ENCODE measurements around a stretch of chr11.

DNA sequence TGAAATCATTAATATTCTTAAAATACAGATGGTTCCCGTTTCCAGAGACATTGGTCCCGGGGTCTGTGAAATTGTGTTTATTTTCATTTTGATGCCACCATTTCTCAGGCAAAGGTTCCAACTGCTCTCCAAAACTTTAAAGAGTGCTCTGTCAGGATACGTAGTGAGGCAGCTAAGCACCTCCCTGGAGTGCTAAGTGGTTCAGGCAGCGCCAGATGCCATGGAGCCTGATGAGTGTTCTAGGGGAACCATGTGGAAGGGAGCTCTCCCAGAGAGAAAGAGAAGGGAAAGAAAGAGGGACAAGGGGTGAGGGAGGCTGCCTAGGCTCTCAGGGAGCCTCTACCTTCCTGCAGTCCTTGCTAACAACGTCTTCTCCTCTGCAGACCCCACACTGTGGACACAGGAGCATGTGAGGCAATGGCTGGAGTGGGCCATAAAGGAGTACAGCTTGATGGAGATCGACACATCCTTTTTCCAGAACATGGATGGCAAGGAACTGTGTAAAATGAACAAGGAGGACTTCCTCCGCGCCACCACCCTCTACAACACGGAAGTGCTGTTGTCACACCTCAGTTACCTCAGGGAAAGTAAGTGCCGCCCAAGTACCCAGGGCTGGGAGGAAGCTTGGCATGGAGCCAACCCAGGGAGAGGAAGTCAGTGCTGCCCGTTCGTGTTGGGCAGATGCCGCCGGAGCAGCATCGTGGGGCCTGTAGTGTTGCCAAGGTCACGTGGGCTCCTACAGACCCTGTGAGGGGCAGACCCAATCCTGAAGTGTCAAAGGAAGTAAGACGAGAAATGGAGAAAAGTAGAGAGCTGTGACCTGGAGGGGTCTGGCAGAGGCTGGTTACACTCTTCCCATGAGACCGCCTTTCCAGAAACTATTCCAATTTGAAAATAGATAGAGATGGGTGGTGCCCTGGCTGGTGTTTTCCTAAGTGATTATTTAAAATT lies 78.8 kb downstream of the FLI1 start:
- PRO-cap: no peak

DNA sequence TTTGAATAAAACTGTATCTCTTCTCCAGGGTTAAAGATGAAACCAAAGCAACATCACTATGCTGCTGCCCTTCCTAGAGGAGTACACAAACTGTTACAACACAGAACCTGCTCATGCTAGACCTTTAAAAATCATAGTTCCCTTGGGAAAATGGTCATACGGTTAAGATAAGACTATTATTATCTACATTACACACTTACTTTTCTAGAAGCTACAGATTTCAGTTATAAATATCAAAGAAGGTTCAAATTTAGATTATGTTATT lies 78.7 kb upstream of the TP53AIP1 start:
- PRO-cap: no peak

DNA sequence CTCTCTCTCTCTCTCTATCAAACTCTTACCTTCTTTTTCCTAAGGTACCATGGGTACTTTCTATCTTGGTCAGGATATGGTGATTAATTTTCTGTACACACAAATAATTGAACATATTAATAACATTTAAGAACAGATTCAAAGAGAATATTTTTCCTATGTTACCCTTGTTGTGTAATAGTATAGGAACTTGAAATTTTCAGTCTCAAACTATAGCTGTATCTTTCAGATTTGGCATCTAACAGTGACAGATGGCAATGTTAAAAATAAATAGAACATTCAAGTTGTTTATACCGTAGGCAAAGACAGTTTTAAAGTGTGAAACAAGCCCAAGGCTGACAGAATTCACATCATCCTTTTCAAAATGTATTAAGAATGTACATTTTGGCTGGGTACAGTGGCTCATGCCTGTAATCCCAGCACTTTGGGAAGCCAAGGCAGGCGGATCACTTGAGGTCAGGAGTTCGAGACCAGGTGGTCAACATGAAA lies 92.6 kb upstream of the TP53AIP1 start:
- PRO-cap: no peak

DNA sequence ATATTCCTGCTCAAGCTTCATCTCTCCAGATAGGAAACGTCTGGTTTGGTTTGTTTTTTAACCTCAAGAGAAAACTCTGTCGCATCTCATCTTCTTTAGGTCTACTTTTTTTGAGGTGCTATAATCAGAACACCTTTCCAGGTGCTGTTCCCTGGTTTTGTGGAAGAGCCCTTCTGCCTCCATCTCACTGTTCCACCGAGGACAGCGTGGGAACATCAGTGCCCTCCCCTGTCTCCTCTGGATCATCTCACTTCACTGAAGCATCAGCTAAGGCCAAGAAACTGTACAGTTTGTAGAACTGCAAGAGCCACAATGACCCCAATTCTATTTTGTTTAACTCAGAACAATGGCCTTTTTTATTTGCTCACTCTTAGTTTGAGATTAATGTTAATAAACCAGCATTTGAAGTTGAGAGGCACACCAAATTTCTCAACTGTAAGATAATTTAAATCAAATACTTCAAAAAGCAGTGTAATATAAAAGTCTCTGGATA lies 82.2 kb upstream of the ARHGAP32 start:
- PRO-cap: no peak

GRCh38 chr11:129279817-129280901 lies 88.0 kb upstream of the ARHGAP32 start:
- PRO-cap: no peak

DNA sequence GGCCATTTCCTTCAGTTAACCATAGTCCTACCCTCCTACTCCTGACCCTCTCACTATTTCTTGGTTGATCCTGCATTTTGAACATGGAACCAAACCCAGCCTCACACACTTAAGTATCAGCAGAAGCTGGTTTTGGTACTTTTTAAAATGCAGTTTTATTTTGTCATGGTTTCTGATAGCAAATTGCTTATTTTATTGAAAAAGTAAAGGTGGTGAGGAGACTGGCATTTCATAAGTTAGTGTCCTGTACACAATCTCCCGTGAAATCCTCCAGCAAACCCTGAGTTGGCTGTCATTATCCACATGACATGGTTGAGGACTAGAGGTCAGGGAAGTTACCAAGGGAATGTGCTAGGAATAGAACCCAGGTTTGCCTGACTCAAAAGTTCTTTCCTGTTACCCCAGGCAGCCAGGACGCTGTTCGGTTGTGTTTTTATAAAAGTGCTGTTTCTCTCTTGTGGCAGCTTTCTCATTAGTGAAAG lies 6.1 kb upstream of the BARX2 start:
- PRO-cap: no peak

GRCh38 chr11:129458596-129459224 lies 83.1 kb downstream of the BARX2 start:
- PRO-cap: no peak

GRCh38 chr11:129905608-129906027 lies 10.2 kb upstream of the NFRKB start:
- PRO-cap: no peak

GRCh38 chr11:129930587-129931265 lies 35.3 kb upstream of the NFRKB start:
- PRO-cap: no peak

DNA sequence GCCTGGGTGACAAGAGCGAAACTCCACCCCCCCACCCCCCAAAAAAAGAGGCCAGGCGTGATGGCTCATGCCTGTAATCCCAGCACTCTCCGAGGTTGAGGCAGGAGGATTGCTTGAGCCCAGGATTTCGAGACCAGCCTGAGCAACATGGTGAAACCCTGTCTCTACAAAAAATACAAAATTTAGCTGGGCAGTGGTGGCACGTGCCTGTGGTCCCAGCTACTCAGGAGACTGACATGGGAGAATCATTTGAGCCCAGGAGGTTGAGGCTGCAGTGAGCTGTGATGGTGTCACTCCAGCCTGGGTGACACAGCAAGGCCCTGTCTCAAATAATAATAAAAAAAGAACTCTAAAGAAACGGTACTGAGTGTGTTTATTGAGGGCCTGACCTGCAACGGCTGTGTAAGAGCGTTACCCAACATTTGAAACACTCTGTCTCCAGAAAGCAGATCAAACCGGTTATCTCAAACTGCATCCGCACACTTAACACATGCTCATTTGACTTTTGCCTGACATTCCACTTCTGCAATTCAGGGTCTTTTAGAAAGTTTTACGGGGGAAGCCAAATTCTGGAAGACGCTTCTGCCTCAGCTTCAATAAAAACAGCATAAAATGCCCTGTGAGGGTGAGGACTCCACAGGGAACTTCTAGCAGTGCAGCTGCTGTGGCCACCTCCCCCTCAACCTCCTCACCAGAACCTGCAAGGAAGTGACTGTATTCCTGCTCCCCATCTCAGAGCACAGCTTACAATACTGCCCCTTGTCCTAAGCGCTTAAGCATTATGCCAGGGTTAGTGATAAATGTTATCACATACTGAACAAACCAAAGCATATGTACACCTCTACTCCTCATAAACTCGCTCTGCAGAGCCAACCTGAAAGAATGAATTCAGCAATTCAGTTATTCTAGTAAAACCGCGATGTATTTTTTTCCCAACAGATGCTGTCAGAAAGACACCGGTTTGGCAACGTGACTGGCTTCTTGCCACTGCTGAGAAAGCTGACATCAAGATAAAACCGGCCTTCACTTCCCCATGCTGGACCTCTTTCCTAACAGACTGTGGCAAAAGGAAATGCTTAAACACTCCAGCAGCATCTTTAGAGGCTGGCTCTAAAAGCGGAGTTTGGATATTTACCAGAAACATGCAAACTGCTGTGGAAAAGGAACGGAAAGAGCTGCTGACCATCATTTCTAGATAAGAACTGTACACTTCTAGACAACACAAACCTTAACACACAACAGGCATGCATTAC lies 52.3 kb downstream of the PRDM10 start:
- PRO-cap: no peak

DNA sequence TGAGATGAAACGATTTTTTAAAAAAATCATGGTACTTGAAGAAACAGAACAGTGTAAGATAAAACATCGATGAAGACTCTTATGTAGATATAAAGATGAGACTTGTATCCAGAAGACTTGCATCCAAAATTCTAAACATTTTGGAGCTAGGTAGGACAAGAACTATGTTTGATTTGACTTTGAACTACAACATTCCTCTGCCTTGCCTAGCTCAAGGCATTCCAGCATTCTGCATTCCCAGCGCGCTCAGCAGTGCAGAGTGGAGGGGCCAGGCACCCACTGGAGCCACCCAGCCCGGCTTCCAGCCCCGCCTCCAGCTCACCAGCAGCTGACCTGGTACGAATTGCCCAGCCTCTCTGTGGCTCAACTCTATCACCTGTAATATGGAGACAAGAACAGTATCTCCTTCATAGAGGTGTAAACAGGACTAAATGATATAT lies 28.9 kb downstream of the PRDM10 start:
- PRO-cap: no peak

GRCh38 chr11:130070603-130071350 lies 1.1 kb downstream of the APLP2 start:
- PRO-cap: bidirectional peak, plus-strand start at chr11:130070661, minus-strand start at chr11:130070664

DNA sequence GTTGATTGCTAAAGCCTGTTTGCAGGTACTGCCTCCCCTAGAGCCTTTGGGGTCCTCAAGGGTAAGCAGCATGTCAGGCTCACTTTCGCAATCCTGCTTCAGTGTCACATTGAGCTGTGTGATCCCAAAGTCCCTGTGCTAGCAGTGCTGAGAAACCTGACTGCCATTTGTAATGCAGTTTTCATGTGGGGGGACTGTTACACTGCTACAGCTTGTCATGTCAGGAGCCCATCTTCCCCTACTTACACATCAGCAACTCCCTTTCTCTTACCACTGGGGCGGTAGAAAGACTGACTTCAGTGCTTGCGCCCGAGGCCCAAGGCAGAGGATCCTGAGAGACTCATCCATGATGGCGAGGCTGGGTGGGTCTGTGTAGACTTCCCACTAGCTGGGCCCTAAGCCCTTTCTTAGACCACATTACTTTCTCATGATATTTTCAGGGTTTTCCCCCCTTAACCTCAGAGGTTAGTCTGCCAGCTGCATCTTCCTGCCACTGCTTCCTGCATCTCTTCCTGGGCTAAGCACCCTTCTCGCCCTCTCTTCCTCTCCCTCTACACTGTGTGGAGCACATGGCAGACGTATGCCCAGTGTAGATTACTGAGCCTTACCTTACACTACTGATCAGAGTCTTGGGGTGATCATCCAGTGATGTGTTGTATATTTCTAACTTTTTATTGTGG lies 40.7 kb upstream of the ST14 start:
- PRO-cap: no peak

DNA sequence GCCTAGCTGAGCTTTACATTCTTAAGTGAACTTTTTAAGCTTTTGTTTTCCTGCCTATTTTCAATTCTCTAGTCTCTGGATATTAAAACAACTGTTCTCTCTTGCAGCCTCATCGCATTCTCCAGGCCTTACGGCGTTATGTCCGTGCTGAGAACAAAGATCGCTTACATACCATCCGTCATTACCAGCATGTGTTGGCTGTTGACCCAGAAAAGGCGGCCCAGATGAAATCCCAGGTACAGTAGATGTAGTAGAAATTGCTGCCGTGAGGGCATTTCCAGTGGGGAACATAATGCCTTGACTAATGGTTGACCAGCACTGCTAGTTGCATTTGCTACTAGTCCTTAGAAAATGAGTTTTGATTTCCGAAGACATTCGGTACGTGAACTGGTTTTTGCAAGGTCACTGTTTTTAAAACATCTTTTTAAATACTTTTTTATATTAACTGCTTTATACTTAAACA lies 29.6 kb upstream of the ST14 start:
- PRO-cap: no peak

- PRO-cap: no peak
Observed at GRCh38 chr11:130143284-130143768, 16.3 kb upstream of the ST14 start.

DNA sequence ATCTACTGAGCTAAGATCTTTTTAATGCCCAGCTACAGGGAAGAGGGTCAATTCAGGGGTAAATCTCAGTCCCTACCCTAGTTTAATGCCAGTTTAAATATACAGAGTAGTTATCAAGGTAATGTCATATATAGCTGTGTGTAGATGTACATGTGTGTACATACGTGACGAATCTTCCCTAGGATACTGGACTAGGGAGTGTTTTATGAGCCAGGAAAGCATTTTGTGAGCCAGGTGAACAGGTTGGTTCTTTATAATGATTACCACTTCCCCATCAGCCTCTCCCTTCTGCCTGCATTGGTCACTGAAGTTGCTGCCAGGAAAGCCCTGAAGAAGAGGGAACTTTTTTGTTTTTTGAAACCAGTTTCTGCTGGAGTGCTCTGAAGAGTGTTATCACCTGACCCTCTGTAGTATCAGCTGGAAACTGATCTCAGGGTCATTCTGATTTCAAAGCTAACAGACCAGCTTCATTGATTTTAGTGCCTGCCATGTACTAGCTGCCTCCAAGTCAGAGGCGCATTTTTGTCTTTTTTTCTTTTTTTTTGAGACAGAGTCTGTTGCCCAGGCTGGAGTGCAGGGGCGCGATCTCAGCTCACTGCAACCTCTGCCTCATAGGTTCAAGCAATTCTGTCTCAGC lies 14.2 kb upstream of the ST14 start:
- PRO-cap: no peak

- PRO-cap: bidirectional peak, plus-strand start at chr11:130160267, minus-strand start at chr11:130160172
Observed at GRCh38 chr11:130159894-130160762, 546 bp downstream of the ST14 start.

DNA sequence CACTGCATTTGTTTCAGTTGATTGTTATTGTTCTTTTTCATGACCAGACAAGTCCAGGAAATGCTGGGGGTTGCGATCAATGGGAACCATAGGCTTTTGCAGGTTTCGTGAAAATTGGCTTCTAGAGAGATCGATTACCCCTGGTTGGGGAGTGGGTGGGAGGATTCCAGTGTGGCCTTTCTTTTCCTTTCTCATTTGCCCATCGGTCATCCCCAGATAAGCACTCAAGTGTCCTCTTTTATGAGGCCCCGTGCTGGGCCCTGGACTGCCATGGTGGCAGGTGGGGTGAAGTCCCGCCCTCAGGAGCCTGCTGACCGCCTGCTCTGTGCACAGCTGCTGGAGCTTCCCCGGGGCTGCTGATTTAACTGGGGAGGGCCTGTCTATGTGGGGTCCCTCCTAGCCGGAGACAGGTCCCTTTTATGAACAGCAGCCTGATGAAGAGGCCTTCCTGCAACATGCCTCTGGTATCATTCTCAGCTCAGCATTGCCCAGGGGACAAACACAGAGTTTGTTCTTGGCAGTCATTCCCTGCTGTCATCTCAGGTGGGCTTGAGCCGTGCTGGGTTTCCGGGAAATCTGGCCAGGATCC lies 19.8 kb downstream of the ST14 start:
- PRO-cap: no peak

- PRO-cap: no peak
Observed at GRCh38 chr11:130220214-130220531, 60.6 kb downstream of the ST14 start.

GRCh38 chr11:130315408-130315715 lies 645 bp upstream of the ZBTB44 start:
- PRO-cap: no peak